Thoracic aorta endothelial cell (primary cell): ENCODE measurements around a stretch of chr14.

DNA sequence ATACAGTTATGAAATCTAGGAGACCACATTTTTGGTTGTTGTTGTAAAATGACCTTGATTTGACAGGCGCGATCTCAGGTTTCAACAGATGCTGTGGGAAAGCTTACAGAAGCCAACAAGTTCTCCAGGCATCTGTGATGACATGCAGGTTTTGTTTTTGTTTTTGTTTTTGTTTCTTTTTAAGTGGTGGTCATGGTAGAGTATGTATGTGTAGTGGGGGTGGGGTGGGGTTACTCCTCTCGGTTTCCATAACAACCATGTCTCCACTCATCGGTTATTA is 199.8 kb upstream of the FOXN3 start:
- CAGE, long polyA plus RNA: no peak

DNA sequence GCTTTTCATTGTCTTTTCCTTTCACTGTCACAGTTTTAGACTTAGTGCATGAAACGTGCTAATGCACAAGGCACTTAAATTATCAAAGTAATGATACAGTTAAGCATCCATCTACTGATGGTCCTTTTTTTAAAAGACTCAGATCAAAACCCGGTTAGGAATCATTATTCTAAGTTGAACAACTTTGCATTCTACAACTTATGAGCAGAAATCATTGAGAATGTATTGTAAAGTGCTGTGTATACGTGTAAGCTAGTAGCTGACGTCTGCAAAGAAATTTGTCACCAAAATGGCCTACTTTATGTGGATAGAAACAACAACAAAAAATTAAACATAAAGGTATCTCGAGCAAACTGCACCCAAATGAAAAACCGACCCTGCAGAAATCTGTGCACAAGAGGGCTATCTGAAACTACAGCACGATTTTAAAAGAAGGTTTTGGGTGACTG is 200.4 kb upstream of the FOXN3 start:
- CAGE, long polyA plus RNA: no peak

DNA sequence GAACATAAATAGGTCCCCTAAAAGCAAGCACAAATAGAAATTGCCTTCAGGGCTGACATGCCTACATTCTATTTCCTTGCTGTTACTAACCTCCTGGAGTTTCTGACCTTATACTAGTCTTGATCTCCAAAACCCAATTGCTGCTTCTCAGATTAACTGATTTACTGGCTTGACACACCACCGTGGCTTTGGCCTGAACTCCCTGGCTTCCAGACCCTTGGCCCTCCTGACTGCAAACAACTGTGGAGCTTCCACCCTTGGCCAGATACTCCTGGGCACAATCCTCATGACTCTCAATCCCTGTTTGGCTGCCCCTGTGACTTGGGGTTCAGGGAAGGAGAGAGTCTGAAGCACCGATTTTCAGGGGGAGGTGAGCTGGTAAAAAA is 242.2 kb upstream of the FOXN3 start:
- CAGE, long polyA plus RNA: no peak

GRCh38 chr14:90292273-90292714 is 35.9 kb downstream of the PSMC1 start:
- CAGE, long polyA plus RNA: no peak

DNA sequence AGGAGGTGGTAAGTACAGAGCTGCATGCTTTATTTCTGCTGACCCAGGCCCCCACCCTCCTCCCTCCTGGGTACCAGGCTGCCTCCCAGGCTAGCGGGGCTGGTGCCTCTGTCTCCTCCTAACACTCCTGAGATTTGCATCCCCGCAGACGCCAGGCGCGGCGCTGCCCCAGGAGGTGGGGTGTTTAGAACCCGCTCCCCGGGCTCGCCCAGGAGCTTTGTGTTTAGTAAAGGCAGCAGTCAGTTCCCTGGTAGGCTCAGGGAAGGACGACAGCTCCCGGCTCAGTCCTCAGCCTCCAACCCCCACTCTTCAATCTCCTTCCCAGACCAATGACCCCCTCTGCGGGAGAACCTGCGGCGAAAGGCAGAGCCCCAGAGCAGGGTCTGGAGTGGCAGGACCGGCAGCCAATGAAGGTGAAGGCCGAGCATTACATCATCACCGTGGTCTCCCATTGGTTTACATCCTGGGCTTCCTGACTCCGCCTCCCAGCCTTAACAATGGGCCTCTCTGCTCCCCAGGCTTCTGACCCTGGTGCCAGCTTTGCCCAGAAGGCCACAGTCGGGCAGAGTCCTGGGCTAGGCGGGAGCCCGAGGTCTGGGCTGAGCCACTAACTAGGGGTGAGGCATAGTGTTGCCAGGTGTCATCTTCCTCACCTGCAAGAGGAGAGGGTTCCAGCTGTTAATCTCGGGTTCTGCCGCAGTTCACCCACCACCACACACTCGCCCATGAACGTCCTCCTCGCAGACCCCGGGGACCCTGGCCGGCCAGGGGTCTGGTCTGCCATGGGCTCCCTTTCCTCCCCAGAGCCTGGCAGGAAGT is 57.5 kb downstream of the CALM1 start:
- CAGE, long polyA plus RNA: no peak

- CAGE, long polyA plus RNA: no peak
Observed at GRCh38 chr14:90757802-90758186, 58.4 kb downstream of the TTC7B start.

DNA sequence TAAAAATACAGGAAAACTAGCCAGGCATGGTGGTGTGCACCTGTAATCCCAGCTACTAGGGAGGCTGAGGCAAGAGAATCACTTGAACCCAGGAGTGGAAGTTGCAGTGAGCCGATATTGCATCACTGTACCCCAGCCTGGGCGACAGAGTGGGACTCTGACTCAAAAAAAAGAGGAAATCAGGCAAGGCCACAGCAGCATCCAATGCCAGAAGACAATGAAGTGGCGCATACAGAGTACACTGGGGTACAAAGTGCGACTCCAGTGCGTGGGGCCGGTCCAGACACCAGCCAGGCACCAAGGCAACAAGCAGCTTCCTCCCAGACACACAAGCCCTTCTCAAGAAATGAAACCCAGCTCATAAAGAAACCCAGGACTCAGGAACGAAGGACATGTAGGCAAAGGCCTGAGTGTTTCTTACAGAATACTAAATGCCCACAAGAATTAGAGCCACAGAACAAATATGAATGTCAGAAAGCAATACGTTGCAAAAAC is 28.2 kb downstream of the TTC7B start:
- CAGE, long polyA plus RNA: no peak

- CAGE, long polyA plus RNA: no peak
Observed at GRCh38 chr14:90802348-90802707, 13.9 kb downstream of the TTC7B start.

DNA sequence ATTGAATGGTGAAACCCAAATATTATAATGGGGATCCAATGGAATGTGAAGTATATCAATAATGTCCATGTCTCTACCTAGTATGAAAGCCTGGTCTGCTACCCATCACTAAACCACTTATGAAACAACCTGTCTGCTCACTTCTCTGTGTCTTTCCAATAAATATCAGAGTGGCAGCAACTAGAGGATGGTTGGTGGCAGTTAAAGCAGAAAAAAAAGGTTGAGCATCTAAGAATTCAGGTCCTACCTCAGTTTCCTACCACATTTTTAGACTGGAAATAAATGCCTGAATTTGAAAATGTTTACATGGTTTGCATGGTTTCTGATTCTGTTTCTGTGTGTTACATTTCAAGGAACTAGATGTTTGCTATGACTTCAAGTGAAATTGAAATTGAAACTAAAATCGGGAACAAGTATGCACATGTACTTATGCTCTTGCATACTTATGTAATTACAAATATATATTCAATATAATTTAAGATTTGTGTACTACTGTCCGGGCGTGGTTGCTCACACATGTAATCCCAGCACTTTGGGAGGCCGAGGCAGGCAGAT is 38.1 kb downstream of the RPS6KA5 start:
- CAGE, long polyA plus RNA: no peak

DNA sequence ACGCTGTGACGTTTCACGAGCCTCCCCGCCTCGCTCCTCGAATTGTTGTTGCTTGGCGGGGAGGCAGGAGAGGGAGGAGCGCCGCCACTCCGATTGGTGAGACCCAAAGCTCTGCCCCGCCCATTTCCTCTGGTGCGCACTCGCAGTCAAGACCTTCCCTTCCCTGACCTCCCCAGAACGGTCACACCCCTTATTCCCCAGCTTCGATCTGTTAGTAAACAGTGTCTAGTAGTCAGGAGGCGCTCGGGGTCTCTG is 271 bp upstream of the RPS6KA5 start:
- CAGE, long polyA plus RNA: no peak

DNA sequence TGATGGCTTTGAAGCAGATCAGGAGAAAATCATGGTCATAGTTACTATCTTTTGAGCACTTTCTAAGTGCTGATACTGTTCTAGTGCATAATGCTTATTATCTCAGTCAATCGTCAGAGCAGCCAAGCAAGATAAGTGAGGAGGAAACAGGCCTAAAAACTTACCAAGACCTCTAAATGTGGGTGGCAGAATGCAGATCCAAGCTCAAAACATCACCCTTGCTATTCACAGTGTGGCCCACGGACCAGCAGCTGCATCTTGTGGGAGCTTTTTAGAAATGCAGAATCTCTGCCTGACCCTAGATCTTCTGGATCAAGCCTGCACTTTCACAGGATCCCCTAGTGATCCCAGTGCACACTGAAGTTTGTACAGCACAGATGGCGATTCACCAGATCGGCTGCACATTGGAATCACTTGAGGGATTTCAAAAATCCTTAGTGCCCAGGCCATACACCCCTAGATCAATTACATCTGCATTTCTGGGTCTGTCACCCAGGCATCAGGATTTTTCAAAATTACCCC is 408 bp upstream of the DGLUCY start:
- CAGE, long polyA plus RNA: no peak

- CAGE, long polyA plus RNA: no peak
Observed at GRCh38 chr14:91115561-91116558, 2.0 kb downstream of the DGLUCY start.

DNA sequence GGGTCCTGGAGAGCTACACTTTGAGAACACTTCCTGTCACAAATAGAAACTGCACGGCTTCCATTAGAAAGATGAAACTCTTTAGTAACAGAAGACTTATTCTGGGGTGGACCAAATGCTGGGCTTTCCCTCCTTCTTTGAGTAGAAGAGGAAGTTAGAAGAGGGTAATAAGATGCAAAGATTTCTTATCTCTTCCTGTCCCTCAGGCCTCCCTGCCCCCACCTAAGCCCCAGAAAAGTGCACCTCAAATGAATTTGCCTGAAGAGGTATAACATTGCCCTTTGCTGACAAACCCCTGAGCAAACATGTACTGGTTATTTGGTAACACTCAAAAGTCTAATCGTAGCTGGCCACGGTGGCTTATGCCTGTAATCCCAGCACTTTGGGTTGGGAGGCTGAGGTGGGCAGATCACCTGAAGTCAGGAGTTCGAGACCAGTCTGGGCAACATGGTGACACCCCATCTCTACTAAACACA is 28.5 kb downstream of the DGLUCY start:
- CAGE, long polyA plus RNA: no peak

DNA sequence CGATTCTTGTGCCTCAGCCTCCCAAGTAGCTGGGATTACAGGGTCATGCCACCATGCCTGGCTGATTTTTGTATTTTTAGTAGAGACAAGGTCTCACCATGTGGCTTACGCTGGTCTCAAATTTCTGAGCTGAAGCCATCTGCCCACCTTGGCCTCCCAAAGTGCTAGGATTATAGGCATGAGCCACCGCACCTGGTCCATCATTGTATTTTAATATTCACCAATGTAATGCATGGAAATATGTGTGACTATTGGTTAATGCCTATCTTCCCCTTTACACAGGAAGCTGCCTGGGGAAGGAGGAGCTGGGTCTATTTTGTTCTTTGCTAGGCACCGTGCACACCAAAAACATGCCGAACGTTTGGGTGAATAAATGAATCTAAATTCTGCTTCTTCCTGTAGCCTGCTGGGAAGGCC is 5.2 kb upstream of the GPR68 start:
- CAGE, long polyA plus RNA: no peak

DNA sequence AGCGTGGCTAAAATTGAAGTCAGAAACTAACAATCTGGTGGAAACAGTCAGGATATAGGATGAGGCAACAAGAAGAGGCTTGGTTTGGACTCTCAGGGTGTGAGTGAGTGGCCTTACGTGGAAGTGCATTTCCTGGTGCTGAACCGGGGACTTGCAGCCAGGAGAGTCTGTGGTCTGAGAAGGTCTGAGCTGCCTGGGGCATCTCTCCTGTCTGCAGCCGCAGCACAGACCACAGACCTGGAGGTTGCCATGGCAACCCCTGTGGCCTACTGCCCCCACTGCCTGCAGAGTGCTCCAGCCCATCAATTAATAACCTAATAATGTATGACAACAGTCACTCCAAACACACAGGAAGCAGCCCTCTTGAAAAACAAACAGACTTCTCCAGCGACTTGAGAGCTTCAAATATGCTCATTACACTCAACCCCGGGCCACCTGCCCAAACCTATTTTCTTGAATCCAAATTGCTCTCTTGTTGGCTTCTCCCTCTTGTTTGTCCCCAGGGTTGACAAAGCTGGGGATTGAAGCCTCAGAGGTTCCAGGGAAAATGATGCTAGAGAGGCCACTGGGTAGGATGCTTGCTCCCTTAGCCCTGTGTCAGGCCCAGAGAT is 5.7 kb upstream of the GPR68 start:
- CAGE, long polyA plus RNA: no peak

- CAGE, long polyA plus RNA: no peak
Observed at GRCh38 chr14:91286152-91286776, 41.8 kb upstream of the GPR68 start.

GRCh38 chr14:91306789-91307526 is 62.5 kb upstream of the GPR68 start:
- CAGE, long polyA plus RNA: no peak

DNA sequence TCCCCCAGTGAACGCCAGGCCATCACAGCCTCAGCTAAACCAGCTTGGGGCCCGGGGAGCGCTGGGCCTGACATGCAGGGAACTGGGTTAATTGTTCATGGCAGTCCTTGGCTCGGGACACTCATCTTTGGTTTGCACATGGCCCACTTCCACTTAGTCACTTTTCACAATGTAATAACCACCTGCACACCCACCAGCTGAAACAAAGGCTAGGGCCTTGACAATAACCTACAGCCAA is 39.4 kb downstream of the CCDC88C start:
- CAGE, long polyA plus RNA: no peak

DNA sequence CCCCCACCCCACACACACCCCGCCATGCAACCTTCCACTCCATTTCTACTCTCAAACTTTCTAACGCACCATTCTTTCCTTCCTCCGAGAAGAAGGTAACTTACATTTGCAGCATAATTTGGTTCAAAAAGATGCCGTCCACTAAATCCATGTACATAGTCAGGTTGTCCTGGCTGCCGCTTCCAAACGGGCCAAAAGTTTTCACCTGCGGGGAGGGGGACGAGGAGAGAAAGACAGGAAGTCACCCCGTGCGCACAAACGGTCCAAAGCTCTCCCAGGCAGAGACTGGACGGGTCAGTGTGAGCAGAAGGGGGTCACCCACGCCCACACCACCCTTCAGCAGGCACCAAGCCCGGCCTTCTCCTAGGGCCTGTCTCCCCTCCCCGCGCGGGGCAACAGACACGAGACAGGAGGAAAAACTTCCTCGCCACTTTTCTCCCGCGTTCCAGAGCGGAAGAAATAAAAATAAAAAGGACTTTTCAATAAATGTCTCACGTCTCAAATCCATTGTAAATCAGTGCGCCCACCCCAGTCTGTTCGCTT is 915 bp downstream of the CCDC88C start:
- CAGE, long polyA plus RNA: no peak

- CAGE, long polyA plus RNA: no peak
Observed at GRCh38 chr14:91425545-91426033, 8.0 kb upstream of the CCDC88C start.